Occipital lobe (tissue), 2 donors: Measurements from ENCODE around the gene C2CD4A.

DNA sequence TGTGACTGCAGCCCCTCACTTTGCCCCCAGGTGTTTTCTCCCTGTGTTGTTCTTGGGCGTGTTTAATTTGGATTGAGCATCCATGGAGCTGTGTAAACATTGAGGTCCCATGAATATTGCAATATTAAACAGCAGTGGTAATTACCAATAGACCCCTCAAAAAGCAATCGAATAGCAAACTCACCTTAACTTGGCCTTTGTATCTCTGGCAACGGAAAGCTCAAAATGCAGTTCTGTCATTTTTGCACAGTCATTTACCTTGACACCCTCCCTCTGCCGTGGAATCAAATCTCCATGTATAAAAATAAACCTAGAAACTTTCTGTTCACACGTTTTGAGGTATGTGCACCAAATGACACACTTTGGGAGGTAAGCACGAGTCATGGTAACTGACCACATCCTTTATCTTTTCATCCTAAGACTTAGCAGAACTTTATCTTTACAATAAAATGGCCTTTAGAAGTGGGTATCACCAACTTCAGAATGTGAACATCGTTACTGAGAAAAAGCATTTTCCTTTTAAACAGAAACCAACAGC is 170.8 kb upstream of the ICE2 start:
- RAMPAGE, long total RNA = no peak

DNA sequence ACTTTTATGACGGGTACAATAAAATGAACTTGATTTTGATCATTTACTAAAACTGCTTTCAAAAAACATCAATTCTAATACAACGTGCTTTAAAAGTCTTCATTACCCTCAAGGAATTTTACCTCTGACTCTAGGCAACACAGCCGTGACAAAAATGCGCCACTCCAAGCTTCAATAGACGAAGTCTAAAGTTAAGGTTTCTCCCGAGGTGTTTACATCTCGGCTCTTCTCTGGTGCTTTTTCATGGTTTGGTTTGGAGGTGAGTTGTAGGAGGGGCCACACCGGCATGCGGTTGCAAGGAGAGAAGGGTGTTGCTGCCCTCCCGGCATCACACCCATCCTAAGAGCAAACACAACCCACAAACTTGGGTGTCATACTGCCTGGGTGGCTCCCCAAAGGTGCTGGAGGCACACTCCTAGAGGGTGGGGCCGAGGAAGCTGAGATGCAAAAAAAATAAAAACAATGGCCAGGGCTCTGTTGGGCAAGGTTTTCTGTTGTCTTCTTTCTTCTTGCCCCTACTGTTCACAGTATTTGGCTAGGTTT is 225.1 kb upstream of the ICE2 start:
- RAMPAGE, long total RNA = no peak

DNA sequence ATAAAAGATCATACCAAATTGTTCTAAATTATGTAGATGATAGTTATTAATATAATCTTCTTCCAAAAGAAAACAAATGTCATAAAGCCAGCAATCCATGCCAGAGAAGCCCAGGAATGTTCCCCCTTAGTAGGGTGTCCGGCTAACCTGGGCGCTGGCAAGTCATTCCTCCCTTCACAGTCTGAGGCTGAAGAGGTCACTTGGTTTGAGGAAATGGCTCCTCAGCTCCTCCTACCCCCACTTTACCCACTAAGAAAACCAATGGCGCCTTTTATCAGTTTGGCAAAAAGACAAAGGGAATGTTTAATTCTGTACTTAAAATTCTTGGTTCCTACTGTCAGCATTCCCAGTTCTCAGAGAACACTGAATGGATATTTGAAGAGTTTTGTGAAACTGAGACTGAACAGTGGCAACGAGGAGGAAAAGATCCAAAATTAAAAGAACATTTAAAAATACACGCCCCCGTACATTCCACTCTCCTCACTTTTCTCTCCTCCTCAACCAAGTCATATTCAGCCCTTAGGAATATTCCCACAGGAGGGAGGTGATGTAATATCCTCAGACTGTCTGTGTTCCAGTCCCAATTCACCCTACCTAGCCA is 234.2 kb upstream of the ICE2 start:
- RAMPAGE, long total RNA = no peak

DNA sequence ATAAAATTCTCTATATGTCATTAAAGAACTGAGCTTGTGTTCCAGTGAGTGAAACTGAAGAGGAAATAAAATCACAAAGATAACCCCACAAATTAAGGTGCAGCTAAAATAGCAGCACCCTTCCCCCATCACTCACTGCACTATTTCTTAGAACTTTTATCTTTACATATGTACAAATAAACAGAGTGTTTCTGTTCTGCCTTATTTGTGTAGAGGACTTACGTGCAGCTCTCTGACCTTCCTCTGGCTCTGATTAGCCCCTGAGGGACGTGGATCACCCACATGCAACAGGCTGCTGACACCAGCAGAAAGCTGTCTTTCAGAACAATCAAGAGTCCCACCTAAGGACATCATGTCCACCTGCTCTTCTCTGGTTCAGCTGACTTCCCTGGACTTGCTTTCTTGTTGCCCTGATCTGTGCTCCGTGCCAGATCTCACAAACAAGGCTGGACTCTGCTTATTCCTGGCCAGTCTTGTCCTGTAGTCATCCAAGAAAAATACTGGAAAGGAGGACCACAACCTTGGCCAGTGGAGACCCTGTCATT is 243.4 kb upstream of the ICE2 start:
- RAMPAGE, long total RNA = no peak

DNA sequence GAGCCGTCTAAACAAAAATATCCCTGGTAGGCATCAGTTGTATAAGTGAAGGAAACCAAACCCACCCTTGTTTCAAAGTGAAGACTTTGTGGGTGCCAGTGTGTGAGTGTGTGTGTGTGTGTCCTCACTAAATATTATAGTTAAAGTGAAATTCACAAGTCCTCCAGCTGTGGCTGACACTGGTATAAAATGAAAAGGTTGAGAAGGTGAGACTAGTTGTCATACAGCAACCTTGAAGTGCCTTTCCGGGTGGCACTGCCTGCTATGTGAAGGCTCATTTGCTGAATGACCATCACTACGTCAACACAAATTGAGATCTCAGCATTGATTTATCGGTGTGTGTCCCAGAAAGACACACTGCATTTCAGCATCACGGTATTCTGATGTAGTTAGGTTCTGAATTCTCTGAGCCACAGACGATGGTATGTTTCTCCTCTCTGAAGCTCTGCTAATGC is 366.0 kb upstream of the ICE2 start:
- RAMPAGE, long total RNA = no peak

DNA sequence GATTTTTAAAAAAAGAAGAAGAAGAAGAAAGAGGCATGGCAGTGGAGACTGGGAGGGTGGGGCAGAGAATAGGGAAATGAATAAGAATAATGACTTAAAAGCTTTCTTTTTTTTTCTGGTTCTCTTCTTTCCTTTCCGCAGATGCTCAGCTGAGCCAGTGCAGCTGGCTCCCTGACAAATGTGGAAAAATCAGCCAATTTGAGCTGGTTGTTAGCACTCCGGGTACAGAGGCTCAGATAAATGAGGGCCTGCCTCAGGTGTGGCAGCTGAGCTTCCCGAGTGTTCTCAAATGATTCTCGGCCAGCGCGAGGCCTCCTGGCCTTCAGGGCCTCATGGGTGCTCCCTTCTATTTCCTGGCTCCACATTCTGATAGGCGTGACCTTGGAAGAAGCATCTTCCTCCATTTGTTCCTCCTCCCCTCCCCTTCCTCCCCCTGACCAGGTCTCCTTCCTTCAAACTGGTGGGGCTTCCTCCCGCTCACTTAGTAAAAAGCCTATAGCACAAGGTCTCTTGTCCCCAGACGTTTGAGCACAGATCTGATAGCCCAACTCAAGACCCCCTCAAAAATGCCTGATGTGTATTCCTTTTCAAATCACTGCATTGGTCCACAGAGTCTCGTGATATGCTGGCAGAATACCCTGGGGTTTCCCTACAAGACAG is 233.9 kb downstream of the RORA start:
- RAMPAGE, long total RNA = no peak

DNA sequence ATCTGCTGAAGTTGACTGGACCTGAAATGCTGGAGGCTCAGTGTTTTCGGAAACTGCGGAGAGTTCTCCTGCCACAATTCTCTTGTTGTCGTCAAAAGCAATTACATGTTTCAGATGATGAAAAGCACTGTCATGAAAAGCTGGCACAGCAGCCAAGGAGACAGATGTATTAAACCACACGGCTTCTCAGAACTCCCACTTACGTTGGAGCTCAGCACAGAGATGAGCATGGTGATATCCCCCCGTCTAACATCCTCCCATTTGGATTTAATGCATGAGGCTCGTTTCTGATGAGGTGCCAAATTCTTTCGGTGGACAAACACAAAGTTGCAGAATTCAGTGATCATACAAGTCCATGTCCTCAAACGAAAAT is 180.0 kb downstream of the RORA start:
- RAMPAGE, long total RNA = no peak

DNA sequence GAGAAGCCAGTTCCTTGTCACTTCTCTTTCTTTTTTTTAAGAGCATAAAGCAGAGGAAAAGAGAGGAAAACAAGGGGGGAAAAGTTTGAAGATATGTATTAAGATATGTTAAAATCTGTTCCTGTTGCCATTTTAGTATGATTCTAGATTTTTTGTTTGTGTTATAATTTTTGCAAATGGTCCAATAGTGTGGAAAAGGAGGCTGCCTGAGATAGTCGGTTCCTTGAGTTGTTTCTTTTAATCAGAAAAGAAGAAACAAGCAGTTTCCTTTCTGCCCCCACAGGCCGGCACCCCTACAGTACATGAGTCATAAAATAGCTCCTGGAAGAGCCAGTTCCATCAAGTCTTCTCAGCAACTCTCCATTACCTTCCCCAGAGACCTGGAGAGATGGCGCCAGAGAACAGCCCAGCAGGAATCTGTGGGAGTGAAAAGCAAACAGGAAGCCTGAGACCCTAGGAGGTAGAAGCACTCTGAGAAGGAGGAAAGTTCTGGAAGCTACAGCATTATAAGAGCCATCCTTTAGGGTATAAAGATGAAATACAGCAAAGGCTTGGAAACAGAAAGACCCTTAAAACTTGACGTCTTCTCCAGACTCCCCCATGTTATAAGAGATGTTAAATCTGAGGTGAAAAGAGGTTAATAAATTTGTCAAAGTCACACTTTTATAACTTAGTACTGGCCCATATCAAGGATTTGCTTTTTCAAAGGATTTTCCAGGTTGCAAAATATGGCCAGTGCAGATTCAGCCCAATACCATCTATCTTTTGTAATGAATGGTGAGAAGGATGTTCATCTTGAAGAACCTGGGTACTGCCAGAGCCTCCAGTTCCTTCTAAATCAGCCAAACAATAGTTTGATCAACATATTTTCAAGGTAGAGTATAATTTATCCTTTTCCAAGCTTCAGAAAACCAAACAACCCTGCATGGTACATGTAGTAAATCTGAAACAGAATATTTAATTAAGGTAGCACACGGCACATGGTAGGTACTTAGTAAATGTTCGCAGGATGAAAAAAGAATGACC is 72.7 kb downstream of the RORA start:
- RAMPAGE, long total RNA = no peak

- RAMPAGE, long total RNA = no peak
Measured at GRCh38 chr15:61403792-61405006, 175.1 kb upstream of the RORA start.

GRCh38 chr15:61929109-61929400 is 131.2 kb downstream of the VPS13C start:
- RAMPAGE, long total RNA = no peak

GRCh38 chr15:62066557-62067100 is at the start of gene C2CD4A:
C2CD4A (plus strand) TSS chr15:62066977.
- RAMPAGE, long total RNA = no peak

DNA sequence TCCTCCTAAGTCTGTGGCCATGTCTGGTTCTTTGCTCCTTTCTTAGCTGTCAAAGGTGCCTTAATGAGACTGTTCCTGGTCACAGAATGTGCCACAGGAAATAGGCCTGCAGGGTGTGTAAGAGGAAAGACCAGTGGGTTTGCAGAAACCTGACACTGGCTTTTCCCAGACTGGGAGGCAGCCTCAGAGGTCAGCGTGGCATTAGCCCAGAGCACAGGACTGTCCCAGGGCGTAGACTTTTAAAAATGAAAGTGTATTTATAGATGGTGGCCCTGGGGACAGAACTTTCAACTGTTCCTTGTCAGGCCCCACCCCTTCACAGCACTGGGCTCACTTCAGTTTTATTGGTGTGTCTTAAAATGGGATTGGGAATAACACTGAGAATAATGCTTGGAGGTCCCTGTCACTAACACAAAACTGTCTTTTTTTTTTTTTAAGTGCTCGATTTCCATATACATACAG is 82.6 kb downstream of the TLN2 start:
- RAMPAGE, long total RNA = no peak

GRCh38 chr15:62649727-62650361 is 259.5 kb downstream of the TLN2 start:
- RAMPAGE, long total RNA = no peak

DNA sequence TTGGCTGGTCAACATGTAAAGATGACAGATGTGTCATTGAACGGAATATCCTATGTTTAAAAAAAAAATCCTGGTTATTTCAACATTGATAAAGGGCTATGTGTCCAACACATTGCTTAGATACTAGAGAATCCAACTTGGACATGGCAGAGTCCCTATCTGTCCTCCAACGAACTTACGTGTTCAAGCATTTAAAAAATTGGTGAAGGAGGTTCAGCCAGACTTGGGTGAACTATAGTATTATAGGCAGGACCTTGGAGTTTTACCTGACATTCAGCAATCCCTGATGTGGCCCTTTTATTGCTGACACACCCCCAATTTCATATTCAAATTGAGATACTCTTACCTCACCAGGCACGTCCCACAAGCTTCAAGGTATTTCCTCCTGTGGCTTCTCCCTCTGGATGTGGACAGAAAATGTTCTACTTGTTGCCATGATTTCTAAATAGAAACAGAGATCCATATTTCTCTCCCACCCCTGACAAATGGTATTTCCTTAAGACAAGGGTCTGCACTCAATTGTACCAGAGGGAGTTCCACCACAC is 207.7 kb upstream of the TPM1 start:
- RAMPAGE, long total RNA = no peak

DNA sequence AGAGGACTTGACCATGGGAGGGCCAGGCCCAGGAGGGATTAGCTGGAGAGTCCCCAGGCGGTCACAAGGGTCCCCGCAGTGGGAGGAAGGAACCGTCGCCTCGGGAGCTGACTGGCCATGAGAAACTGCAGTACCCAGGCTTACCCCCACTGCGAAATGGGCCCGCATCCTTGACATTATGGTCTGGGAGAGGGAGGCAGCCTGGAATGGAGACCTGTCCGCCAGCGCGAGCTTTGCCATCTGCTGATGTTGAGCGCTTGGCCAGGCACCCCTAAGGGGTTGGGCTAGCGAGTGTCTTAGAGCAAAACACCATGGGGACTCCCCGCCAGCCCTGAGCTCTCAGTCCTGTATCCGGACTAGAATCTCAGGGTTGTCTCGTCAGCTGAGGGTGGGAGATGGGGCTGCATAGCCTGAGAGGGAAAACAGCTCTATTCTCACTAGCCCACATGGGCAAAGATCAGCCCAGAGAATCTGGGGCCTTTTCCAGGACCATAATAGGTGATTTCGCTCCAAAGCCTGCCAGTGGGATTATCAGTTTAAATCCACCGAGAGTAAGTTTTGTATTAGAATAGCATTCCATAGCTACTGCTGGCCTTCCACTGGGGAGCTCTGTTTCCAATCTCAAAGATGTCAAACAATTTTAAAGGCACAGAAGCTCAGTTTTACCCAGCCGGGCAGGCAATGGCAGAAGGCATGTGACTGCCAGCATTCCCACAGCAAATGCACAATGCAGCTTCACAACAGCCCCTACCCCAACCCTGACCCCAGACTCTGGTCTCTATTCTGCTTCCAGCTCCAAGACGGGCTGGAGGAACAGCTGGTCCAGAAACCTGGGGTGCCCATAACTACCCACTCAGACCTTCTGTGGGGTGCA is 167.5 kb upstream of the TPM1 start:
- RAMPAGE, long total RNA = no peak

DNA sequence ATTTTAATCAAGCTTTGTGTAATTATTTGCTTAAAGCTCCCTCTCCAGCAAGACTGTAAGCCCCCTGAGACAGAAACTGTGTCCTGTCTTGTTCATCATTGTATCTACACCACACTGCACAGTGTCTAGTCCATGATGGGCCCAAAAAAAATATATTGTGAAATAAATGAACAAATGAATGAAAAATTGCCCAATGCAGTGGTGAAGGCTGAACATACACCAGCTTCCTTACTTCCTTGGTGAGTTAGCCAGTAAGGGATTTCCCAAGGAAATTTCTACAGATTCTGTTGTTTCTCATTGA is 154.6 kb upstream of the TPM1 start:
- RAMPAGE, long total RNA = no peak

DNA sequence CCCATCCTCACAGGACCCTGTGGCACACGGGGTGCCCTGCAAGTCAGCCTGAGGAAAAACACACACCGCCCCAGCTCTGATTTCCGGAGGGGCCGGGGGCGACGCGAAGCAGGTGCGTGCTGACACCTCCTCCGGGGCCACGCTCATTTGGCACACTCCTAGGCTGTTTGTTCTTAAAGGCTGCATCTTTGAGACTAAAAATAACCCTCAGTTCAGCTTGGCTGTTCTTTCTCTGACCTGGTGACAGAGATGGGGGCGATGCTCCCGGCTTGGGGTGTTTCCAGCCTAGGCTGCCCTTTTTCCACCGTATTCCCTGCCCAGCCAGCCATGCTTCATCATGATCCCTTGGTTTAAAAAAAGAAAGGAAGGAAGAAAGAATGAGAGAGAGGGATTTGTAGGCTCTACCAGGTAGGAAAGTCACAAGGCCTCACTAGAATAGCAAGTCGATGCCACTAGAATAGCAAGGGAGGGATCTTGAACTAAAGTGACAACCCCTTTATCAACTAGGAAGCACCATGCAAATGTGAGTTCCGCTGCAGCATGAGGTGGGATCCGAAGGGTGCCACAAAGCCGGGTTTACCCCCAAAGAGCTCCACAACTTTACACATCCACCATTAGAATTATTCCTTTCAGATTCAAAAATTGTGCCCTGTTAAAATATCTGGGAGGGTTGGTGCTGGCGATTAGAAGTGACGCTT is 141.3 kb upstream of the TPM1 start:
- RAMPAGE, long total RNA = no peak

GRCh38 chr15:63063952-63064545 is 21.5 kb downstream of the TPM1 start:
- RAMPAGE, long total RNA = no peak

- RAMPAGE, long total RNA = no peak
Measured at GRCh38 chr15:63122998-63123563, 1.4 kb downstream of the LACTB start.

DNA sequence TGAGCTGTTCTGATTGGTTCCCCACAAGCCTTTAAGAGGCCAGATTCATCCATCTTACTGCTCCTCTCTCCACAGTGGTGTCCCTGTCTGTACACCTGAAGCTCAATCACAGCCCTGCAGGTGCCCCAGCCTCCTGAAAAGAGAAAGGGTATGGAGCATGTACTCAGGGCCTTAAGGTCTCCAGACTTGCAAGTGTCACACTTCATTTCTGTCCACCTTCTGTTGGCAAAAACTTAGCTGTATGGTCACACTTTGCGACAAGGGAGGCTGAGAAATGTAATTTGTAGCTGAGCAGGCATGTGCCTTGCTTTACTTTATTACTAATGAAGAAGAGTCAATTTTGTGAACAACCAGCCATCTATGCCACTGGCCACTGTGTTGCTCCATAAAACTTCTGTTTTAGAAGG is 12.7 kb downstream of the LACTB start:
- RAMPAGE, long total RNA = no peak